Pulmonary lymph node (tissue), 1 donor: ENCODE data around the gene STRIT1.

- PRO-cap, result no peak
Observed at GRCh38 chr3:151832452-151832767, 18.5 kb downstream of the AADAC start.

GRCh38 chr3:151927944-151928423 is 54.5 kb downstream of the SUCNR1 start:
- PRO-cap, result no peak

GRCh38 chr3:152155694-152156005 is 113.1 kb upstream of the MBNL1 start:
- PRO-cap, result no peak

DNA sequence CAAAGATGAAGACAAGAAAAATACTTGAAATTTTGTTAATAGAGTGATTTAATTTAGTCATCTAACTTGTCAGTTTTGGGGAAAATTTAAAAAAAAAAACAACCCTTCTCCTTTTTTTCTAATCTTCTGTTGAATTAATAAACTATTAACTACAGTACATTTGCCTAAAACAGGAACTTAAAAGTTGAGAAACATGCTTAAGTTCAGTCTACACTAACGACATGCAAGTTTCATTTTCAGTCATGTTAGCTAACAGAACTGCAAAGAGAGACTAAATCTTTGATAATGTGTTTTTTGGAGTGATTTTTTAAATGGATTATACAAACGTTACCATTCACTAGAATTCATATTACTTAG is 72.0 kb upstream of the MBNL1 start:
- PRO-cap, result unidirectional peak, plus-strand start at position 239 of the sequence

- PRO-cap, result no peak
Observed at GRCh38 chr3:152259394-152259780, 9.3 kb upstream of the MBNL1 start.

DNA sequence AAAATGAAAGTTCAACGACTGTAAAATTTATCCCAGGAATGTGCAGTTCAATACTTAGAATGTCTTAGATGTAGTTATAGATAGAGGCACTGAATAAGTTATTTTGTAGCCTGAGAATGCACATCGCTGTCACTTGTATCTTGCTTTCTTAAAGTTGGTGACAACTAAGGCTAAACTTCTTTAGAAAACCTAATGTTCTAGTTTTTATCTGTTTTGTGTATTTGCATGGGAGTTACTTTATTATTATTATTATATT is 1.8 kb downstream of the MBNL1 start:
- PRO-cap, result bidirectional peak, plus-strand start at position 101 of the sequence, minus-strand start outside the sequence

DNA sequence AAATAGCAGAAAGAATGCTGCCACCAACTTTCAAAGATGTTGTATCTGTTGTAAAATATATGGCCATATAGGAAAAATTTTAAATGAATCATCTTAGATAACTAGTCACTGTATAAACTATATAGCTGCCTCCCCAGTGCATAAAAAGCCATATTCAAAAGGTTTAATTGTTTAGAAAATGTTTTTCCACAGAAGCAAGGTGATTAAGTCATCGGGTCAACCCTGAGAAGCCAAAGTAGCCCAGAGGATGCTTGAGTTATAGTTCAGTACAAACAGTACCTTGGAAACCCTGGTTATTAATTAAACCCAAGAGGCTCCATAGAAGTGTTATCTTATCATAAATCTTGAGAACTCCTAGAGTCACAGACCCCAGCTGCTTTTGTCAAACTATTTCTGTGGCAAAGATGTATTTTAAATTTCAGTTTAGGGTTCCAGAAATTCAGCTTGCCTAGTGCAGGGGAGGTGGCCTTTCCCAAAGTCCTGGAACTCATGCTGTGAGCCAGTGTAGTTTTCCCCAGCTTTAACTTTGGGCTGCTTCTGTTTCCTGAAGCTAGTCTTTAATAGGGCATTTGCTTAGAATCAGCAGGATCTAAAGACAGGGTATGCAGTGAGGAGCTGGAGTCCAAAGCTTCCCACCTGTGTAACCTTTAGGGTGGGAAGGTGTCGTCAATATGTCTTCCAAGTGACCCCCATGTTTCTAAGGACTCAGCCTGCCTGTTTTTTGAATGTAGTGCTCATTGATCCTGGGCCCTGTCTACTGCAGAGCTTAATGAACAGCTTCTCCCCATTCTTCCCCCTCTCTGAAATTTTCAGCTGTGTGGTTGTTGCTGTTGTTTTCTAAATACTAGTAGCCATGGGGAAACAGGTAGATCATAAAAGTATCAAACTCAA is 39.4 kb downstream of the MBNL1 start:
- PRO-cap, result no peak

- PRO-cap, result no peak
Observed at GRCh38 chr3:152463504-152464036, 194.8 kb downstream of the MBNL1 start.

- PRO-cap, result no peak
Observed at GRCh38 chr3:152658928-152659179, 176.1 kb upstream of the P2RY1 start.

GRCh38 chr3:153052002-153052605 is 109.9 kb upstream of the RAP2B start:
- PRO-cap, result no peak

DNA sequence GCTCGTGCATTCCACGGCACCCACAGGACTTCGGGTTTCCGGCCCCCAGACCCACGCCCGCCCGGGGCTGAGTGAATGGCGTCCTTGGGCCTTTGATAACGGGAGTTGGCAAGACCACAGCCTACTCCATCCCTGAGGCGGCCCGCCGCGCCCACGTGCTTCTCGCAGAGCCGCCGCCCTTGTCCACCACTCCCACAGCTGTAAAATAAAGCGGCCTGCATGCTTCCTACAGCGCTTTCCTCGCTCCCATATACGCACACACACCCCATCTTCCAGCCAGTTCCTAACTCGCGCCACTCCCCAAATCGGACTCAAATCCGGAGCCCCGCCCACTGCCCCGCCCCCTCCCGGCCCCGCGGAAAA is 284 bp upstream of the RAP2B start:
- PRO-cap, result bidirectional peak, plus-strand start outside the sequence, minus-strand start at position 254 of the sequence

DNA sequence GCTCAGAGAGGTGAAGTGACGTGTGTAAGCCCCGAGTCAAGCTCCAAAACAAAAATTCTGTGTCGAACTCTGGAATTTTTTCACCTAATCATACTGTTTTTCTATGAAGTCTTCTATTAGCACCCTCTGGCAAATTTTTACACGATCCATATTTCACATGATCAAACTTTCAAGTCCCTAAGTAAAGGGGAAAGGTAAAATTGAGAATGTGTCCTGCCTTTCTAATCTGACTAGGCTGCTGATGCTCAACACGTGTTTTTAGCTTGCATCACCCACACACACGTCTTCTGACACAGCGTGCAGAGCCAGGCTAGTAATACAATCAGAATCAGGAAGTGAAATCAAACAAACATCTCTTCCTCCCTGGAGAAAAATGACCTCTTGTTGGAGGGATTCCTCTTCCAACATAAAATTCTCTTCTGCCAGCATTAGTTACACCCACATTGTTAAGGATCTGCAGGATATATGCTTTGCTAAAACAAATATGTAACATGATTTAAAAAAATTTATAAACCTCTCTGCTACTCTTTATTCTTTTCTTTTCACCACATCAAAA is 122.3 kb downstream of the RAP2B start:
- PRO-cap, result unidirectional peak, minus-strand start at position 232 of the sequence; unidirectional peak, minus-strand start at position 289 of the sequence

GRCh38 chr3:155080697-155081403 is 731 bp downstream of the MME start:
- PRO-cap, result no peak

DNA sequence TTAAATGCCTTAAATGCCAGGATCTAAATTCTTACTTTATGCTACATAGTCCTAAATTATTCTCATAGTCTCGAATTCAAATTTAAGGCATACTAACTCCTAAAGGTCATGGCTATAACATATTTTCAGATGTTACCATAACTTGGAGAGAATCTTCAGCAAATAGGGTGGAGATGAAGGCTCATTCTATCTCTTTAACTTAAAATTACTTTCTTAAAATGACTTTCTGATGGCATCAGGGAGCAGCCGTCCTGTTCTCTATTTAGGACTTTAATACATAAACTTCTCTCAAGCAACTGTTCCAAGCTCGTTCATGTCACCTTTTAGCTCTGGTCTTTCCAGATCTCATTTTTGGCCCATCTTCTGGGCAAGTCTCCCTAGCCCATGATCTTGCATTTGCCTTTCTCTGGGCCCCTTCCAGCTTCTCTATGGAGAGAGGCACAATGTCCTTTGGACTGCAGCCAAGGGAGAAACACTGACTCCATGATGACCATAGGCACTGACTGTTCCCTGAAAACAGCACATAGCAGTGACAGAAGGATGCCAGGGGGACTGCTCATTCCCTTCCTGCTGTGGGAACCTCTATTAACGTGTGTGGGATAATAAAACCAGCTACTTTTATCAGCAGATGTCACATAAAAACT is 60.4 kb downstream of the STRIT1 start:
- PRO-cap, result no peak

DNA sequence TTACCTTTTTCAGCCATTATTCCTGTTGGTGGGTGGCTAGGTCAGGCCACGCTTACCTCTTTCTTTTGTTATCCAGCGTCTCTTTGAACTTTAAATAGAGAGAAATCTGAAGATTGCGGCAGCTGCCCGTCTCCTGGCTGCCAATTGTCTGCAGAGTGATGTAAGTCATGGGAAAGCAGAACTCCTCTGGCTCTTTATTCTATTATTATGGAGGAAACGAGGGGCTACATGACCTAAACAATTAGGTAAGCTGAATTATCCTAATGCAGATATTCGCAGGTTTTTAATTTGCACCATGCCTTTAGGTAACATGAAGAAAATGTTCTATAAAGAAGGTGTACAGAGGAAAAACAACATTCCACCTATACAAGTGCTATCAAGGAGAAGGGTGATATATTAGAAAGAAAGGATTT is at the start of gene STRIT1:
Gene STRIT1, minus strand, starts transcription at position 68 of the 413 bp plus-strand sequence.
- PRO-cap, result no peak

GRCh38 chr3:155418438-155418707 is 124.9 kb upstream of the STRIT1 start:
- PRO-cap, result no peak

GRCh38 chr3:155646587-155647305 is 98.1 kb downstream of the PLCH1 start:
- PRO-cap, result no peak

DNA sequence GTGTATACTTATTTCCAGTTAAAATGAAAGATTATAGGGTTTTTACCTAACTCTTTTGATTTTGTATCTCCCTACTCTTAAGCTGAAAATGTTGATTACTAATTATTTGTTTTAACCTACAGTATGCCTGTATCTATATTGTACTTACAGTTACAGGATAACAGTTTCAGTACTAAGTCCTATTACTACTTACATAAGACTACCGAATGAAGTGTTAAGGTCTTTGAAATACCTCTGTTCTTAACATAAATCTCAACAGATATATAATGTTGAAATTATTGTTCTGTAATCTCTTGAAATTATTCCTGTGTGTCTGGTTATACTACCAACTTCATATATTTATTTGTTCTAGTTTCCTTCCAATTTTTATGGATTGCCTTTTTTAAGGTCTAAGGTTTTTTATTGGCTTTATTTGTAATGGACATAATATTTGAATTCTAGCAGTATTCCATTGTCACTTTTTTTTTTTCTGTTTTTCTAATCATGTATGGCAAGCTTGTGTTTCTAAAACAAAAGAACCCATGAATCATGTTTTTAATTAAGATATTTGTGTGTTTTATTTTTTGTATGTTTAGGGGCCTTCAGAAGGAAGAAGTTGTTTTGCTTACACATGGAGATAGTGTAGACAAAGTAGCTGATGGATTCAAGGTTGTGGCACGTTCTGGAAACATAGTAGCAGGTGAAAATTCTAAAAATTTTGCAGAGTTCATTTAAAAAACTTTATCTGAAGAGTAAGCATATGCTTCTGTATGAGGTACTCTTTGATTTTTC is 35.3 kb downstream of the GMPS start:
- PRO-cap, result no peak

GRCh38 chr3:156106802-156107307 is 13.5 kb upstream of the KCNAB1 start:
- PRO-cap, result no peak

GRCh38 chr3:156532359-156533183 is 22.3 kb downstream of the SSR3 start:
- PRO-cap, result no peak